Right lobe of liver (tissue), 4 donors: ENCODE results near the gene SEMA4D.

- PRO-cap, 4 experiments: no peak in any of the 4 experiments
- RAMPAGE, long total RNA, 2 experiments: no peak in any of the 2 experiments
These were observed 41.7 kb upstream of the S1PR3 start for GRCh38 chr9:88949517-88949959.

DNA sequence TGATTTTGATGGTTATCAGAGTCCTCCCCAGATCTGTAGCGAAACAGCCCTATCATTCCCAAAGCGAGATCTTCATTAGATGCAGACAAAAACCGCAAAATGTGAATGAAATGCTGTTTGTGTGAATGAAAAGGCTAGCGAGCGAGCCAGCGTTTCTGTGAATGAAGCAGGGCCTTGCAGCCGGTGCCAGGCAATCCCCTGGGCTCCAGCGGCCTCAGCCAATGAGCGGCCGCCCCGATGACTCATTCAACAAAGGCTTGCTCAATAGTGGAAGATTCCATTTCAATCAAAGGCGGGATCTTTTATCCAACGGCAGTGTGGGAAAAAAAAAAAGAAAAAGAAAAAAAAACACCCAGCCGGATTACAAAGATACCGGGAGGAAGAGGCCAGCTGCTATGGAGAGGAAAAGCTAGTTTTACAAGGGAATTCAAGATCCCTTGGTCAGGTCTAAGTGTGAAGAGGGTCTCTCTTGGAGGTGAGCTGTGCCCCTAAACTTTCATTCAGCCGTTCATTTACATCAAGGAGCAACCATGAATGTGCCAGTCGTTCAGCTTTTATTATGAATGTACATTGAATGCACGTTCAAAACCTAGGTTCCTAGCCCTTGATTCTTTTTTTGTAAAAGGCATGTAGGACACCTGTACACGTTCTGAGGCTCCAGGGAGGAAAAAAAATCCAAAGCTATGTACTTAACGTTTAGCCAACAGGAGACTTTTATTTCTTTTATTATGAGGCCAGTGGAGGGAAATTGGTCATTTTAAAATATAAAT lies 1.8 kb upstream of the SHC3 start:
- PRO-cap, 4 experiments: peak in 4 of 4 experiments; most common plus-strand start position 366 of the sequence (in 4); most common minus-strand start position 163 of the sequence (in 4)
- RAMPAGE, long total RNA, 2 experiments: no peak in any of the 2 experiments

DNA sequence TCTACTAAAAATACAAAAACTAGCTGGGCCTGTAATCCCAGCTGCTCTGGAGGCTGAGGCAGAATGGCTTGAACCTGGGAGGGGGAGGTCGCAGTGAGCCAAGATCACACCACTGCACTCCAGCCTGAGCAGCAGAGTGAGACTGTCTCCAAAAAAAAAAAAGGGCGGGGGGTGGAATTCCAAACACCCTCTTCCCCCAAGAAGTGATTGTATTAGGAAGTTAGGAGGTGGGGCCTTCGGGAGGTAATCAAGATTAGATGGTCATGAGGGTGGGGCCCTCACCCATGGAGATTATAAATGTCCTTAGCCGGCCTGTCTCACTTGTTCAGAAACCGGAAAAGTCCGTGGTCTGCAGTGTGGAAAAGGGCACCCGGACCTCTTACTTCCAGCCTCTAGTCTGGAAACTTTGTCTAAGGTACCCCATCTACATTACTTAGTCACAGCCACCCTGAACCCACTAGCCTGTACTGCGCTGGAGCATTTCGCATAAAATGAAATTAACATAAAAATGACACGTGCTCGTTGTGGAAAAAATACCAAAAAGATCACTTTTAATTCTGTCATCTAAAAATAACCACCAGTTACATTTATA lies 1.4 kb upstream of the CKS2 start:
- PRO-cap, 4 experiments: peak in 3 of 4 experiments; most common plus-strand start position 324 of the sequence (in 3)
- RAMPAGE, long total RNA, 2 experiments: no peak in any of the 2 experiments

DNA sequence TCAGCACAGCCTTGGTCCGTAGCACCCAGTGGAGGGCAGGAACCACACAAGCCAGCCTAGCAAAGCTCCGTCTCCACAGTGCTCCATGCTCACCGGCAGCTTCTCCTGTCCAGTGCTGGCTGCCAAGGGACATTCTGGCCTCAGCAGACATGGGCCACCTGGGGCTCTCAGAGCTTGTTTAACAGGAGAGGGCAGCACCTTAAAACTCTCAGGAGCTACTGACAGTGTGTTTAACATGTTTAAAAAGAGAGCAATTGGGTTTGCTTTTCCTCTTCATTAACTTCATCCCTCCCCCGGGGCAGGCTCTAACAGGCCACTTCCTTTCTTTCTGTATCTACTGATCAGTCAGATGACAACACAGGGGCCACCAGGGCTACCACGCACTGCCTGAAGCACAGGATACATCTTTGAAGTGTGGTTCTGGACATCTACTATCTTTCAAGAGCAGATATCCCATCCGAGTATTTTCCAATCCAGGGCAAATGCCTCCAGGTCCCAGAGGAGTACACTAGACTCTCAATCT lies 57.1 kb downstream of the SECISBP2 start:
- PRO-cap, 4 experiments: no peak in any of the 4 experiments
- RAMPAGE, long total RNA, 2 experiments: no peak in any of the 2 experiments

GRCh38 chr9:89377691-89378227 lies 59.5 kb downstream of the SECISBP2 start:
- PRO-cap, 4 experiments: no peak in any of the 4 experiments
- RAMPAGE, long total RNA, 2 experiments: no peak in any of the 2 experiments

- PRO-cap, 4 experiments: no peak in any of the 4 experiments
- RAMPAGE, long total RNA, 2 experiments: no peak in any of the 2 experiments
These were observed 72.8 kb downstream of the SECISBP2 start for GRCh38 chr9:89391006-89391583.

DNA sequence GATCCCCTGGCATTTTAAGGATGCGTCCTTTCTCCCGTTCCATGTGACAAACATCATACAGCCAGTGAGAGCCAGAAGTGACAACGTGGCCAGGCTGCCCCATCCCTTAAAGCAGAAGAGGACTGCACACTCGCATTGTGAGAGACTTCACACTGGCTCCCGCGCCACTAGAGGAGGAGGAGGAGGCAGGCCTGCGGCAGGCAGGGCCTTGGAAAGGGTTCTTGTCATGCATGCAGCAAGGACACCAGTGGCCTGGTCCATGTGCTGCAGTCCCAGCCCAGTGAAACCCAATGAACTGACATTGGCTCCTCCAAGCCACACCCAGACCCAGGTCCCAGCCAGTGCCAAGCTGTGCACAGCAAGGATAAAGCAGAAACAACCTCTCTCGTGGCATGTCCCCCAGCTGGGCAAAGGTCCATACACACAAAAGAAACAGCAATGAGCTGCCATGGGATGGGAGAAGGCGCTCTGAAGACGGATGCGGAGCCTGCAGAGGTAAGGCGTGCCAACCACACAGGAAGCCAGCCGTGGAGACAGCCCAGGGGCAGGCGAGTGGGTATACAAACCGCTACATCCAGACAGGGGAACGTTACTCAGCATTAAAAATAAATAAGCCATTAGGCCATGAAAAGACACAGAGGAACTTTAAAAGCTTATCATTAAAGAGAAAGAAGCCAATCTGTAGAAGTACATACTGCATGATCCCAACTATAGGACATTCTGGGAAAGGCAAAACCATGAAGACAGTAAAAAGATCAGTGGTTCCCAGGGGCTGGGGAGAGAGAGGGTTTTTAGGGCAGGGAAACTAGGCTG lies 89.2 kb downstream of the SEMA4D start:
- PRO-cap, 4 experiments: no peak in any of the 4 experiments
- RAMPAGE, long total RNA, 2 experiments: no peak in any of the 2 experiments

DNA sequence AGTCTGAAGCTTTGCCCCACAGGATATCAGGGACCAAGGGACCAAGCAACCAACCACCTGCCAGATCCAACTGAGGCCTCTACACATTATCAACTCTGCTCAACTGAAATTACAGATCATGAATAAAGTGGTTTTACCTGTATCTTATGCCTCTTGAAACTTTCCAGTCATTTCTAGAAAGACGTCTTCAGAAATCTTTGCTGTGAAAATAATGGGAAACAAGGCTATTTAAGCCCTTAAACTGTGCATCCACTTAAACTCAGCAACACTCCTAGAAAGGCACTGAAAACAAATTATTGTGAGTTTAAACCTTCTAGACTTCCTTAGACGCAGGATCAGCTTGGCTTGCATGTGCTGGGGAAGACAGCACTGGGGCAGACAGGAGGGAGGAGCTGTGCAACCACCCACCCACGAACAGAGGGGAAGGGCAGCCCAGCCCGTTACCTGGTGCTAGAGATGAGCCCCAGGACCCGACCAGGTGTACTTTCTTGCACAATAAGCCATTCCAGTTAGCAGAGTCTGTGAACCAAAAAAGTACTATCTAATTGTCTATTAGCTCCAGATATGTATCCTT lies 79.9 kb downstream of the SEMA4D start:
- PRO-cap, 4 experiments: no peak in any of the 4 experiments
- RAMPAGE, long total RNA, 2 experiments: no peak in any of the 2 experiments

DNA sequence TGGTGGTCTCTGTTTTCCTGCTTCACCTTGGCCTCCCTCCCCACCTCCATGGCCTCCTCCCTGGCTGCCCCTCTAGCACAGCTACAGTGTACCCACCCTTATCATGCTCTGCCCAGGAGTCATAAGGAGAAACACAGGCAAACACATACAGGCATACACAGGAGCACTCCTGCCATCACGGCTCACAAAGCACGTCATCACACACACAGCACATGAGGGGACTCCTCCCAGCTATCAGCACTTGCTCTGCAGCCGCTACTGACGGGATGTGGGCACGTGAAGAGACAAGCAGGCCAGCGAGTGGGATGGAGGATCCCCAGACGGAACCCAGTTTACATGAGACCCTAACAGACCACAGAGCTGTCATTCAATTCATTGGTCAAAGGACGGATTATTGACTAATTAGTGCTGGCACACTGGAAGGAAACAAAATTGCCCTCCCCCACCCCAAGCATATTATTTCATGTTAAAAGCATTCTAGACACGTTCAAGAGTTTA lies 53.7 kb downstream of the SEMA4D start:
- PRO-cap, 4 experiments: no peak in any of the 4 experiments
- RAMPAGE, long total RNA, 2 experiments: no peak in any of the 2 experiments

DNA sequence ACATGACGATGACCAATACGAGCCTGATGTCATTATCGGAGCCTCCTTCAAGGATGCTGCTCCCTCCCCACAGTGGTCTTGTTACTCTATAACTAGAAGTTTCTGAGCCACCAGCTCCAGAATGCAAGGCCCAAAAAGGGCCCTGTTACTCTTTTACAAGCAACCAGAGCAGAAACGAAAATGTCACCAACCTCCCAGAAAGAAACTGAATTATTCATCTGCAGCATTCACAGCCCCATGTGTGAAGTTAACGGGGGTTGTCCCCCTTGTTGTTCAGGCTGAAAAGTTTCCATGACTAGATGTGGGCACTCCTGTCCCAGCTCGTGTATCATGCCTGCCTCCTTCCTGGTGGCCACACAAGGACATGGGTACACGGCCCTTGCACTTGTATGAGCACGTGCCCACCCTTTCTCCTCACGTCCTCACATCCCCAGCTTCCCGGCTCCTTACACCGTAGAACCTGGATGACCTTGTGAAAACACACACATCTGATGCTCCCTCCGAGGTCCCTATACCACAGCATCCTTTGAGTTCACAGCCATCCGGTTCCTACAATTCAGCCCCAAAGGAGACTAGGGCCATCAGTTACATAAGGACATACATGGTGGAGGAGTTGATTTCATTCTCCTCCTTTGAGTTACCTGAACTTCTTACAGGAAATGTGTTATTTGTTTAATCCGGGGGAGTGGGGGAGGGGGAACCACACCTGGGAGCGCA lies 30.9 kb downstream of the SEMA4D start:
- PRO-cap, 4 experiments: no peak in any of the 4 experiments
- RAMPAGE, long total RNA, 2 experiments: no peak in any of the 2 experiments

DNA sequence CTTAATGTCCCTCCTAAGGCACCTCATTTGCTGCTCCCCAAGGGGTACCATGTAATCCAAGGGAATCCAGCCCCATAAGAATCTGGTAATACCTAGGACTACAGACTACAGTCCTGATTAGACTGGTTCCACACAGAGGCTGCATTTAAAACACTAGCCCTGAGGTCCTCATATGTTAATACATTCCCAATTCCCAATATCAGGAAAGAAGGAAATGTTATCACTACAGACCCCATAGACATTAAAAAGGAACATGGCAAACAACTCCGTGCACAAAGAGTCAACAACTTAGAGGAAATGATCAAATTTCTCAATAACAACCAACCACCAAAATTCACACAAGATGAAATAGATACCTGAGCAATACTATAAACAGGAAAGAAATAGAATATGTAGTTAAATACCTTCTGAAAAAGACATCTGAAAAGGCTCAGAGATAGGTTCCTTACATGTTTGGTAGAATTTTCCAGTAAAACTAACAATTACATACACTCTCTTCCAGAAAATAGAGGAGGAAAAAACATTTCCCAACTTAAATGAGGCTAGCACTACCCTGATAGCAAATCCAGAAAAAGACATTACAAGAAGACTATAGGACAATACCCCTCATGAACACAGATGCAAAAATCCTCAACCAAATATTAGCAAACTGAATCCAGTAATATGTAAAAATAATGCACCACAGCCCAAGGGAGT lies 28.9 kb downstream of the SEMA4D start:
- PRO-cap, 4 experiments: no peak in any of the 4 experiments
- RAMPAGE, long total RNA, 2 experiments: no peak in any of the 2 experiments

DNA sequence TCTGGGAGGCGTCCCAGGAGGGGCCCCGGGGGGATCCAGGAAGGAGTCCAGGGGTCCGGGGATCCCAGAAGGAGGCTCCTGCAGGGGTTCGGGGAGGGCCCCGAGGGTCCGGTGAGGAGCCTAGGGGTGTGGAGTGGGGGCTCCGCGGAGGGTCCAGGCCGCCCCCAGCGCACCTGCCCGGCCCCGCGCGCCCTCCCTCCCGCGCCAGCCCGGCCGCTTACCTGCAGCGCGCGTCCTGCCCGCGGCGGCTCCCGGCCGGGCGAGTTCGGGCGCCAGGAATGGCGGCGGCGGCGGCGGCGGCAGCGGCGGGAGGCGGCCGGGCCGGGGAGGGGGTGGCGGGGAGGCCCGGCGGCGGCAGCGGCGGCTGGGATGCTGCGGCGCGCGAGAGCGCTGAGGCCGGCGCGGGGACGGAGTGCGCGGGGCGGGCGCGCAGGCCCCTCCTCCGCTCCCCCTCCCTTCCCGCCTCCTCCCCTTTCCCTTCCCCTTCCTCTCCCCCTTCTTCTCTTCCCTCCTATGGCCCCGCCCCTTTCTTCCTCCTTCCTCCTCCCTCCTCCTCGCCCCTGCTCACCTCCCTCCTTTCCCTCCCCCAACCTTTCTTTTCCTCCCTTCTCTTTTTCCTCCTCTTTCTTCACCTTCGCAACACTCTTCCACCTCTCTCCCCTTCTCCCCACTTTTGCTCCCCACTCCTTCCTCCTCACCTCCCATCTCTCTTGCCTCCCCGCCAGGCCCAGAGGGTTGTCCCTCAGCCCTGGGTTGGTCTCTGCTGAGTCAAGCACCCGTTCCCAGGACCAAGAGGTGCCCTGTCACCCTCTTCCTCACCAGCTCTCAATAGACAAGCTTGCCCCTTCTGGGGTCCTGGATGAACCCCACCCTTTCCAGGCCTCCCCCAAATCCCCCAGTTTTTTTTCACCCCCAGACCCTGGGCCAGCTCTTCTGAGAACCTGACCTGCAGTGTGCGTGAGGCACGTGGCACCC lies at the start of gene SEMA4D:
Gene SEMA4D, minus strand, starts transcription at position 416 of the 975 bp plus-strand sequence.
- PRO-cap, 4 experiments: peak in 4 of 4 experiments; most common minus-strand start position 389 of the sequence (in 2)
- RAMPAGE, long total RNA, 2 experiments: no peak in any of the 2 experiments

DNA sequence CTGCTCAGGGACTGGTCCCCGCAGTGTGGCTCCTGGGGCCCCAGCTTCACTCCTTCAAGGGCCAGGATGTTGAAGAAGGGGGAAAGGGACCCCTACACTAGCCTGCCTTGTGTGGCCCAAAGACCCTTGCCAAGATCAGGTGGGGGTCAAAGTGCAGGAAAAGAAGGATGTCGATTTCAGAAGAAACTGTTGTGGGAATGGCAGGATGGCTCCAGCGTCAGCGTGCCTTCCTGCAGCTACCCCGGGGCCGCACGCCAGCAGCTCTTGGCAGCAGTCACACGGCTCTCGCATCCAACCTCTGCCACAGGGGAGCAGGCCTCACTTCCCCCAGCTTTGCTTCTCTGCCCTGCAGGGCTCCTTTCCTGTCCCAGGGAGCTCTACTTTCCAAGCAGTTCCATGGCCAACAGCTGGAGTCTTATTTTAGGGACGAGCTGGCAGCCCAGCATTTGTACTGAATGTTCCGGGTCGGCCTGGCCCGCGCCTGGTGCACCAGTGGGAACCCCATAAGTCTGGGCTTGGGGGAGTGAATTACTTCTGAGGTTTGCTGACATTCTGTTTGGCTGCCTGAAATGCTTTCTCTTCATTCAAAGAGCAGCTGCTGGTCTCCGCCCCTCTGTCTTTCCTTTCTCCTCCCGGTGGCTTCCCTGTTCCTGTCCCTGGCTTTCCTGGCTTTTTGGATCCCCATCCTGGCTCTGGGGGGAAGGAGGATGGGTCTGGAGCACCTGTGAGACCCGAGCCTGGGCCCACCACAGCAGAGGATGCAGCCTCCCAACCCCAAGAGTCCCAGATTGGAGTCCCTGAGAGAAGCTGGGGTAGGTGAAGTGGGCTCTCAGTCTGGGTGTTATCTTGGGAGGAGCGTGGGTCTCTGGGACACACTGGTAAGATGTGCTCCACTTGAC lies 34.6 kb downstream of the GADD45G start:
- PRO-cap, 4 experiments: no peak in any of the 4 experiments
- RAMPAGE, long total RNA, 2 experiments: no peak in any of the 2 experiments

DNA sequence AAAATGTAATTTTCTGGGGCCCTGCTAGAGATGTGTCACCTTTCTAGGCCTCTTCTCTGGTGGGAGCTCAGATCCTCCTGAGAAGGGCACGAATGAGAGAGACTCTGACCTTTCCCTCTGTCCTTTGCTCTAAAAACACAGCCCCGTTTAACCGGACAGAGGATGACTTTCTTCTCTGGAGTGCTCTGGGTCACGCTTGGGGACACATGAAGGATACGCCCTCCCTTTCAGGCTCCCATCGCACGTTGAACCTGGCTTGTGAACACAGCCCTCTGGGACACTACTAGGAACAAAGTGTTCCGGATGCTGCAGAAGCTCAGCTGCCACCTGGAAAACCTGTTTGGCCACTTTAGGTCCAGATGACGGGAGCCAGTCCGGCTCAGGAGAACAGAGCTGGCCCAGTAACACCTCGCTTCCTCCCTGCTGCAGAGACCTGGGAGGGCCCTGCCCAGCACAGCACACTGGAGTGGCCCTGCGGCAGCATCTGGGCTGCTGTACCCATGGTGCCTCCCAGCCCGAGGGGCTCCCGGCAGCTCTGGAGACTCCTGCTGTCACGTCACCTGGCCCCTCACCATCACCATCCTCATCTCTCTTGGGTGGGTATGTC lies 60.1 kb downstream of the GADD45G start:
- PRO-cap, 4 experiments: peak in 4 of 4 experiments; most common plus-strand start position 311 of the sequence (in 2); most common minus-strand start position 126 of the sequence (in 2)
- RAMPAGE, long total RNA, 2 experiments: no peak in any of the 2 experiments

DNA sequence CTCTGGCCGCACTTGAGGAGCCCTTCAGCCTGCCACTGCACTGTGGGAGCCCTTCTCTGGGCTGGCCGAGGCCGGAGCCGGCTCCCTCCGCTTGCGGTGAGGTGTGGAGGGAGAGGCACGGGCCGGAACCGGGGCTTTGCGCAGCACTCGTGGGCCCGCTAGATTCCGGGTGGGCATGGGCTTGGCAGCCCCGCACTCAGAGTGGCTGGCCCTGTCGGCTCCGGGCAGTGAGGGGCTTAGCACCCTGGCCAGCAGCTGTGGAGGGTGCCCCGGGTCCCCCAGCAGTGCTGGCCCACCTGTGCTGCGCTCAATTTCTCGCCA lies 76.1 kb downstream of the GADD45G start:
- PRO-cap, 4 experiments: peak in 2 of 4 experiments; most common plus-strand start position 112 of the sequence (in 2)
- RAMPAGE, long total RNA, 2 experiments: no peak in any of the 2 experiments

DNA sequence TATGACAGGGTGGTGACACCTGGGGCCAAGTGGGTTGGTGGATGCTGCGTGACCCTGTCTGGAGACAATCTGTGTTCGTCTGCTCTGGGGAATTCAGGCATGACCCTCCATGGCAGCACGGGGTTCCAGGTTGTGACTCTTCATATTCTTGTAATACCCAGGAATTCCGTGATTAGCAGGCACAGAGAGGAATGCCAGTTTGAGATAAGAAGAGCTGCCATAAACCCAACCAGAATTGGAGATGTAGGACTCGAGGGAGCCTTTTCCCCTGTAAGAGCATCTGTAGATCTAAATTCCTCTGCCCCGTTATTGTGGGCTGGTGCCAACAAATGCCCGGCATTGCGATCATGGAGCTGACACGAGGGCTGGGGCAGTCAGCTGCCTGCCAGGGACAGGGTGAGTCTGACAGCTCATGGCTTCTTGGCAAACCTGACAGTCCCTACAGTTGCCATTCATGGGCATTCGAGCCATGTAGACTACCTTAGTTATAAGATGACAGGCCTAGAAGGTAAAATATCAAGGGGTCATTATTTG lies 279.8 kb downstream of the GADD45G start:
- PRO-cap, 4 experiments: no peak in any of the 4 experiments
- RAMPAGE, long total RNA, 2 experiments: no peak in any of the 2 experiments

- PRO-cap, 4 experiments: peak in 4 of 4 experiments; most common plus-strand start chr9:89996408 (in 3); most common minus-strand start chr9:89996234 (in 4)
- RAMPAGE, long total RNA, 2 experiments: no peak in any of the 2 experiments
These were observed 391.4 kb downstream of the GADD45G start for GRCh38 chr9:89996147-89996587.

DNA sequence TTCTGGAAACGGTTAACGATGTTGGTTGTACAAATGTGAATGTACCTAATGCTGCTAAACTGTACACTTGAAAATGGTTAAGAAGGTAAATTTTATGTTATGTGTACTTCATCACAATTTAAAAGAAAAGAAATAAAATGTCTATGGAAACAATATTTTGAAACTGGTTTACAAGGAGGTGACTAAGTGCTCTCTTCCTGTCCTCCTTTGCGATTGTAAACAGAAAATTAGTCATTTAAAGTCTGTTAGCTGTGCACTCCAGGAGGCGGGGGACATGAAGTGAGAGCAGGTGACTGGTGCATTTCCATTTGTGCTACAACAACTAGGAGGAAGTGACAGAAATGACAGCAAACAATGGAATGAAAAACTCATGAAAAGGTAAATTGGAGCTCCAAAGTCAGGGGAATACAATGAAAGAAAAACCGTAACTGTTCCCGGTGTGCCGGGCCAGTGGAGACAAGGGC lies 439.8 kb downstream of the GADD45G start:
- PRO-cap, 4 experiments: no peak in any of the 4 experiments
- RAMPAGE, long total RNA, 2 experiments: no peak in any of the 2 experiments

DNA sequence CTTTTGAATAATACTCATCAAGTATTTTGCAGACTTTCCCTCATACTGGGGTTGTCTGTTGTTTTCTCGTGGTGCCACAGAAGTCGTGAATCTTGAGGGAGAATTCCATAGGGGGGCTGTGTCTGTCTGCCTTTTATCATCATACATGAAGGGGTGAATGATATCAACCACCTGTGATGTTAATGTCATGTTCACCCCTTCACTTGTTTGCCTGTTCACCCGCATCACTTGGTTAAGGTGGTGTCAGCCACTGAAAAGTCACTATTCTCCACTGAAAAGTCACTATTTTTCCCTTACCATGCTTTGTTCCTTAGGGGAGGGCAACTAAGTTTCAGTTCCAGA lies 484.3 kb downstream of the GADD45G start:
- PRO-cap, 4 experiments: no peak in any of the 4 experiments
- RAMPAGE, long total RNA, 2 experiments: no peak in any of the 2 experiments

- PRO-cap, 4 experiments: no peak in any of the 4 experiments
- RAMPAGE, long total RNA, 2 experiments: no peak in any of the 2 experiments
These were observed 38.1 kb downstream of the SYK start for GRCh38 chr9:90839733-90840192.